Cytotoxic T cell (primary cell): ENCODE results near the genes RNF6 and SLC46A3.

DNA sequence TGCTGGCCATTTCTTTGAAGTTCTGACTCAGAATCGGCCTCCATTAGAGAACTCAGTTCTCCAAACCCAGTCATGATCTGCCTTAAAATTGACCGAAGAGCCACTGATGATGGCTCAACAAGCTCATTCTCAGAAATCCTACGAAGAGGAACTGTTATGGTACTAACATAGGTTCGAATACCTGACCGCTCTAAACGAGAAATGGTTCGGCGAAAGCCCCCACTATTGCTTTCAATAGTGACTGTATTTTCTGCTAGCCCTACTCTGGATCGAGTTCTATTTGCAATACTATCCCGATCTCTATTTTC, 7.8 kb downstream of the RNF6 start:
- PRO-cap, 2 experiments = no peak in any of the 2 experiments

DNA sequence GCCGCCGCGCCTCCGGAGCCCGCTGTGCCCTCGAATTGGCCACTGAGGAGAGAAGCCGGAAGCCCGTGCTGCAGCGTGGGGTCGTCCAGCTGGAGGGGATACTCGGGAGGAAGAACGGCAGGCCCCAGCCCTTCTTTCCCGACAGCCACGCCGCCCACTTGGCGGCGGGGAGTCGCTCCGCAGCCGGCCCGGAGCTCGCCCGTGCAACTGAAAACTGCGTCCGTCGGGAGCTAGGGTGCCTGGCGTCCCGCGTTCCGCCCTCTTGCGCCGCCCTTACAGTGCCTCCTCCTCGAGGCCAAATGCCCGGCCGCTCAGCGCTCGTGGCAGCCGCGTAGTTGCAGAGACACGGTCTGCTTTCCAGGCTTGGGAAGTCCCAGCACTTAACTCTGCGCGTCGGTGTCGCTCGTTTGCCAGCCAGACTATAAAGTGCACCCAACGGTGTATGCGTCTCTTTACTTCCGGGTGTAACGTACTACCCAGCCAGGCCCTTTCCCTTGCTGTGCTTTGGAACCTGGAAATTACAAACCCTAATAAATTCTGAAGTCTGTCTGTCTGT, at the start of gene RNF6:
TSS of gene RNF6 (minus strand) at position 209 of the 556 bp plus-strand sequence.
- PRO-cap, 2 experiments = peak in 2 of 2 experiments; most common plus-strand start position 455 of the sequence (in 2); most common minus-strand start position 160 of the sequence (in 2)

GRCh38 chr13:27042964-27043364, 128.6 kb downstream of the USP12 start:
- PRO-cap, 2 experiments = no peak in any of the 2 experiments

DNA sequence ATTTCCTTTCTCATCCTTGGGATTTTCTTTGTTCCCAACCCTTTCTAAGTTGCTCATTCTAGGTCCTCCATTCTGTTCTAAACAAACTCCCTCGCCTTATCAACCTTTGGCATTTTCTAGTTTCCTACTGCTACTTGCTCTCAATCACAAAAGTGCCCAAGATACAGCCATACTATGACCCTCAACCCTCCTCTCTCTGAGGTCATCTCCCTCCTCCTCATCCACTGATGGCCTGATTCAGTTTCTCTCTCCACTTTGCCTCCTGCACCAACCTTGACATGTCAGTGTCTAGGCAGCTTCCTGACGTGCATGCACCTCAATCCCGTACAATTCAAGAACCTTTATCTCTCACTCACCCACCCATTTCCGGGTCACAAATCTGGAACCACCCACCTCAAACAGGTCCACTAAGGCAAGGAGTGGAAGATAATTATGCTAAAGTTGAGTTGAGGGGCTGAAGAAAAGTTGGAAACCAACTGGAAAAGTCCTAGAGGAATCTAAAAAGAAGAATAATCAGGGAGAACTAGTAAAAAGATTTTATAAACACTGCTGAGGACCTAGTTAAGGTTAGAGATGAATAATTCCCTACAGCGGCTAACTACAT, 71.2 kb downstream of the USP12 start:
- PRO-cap, 2 experiments = peak in 1 of 2 experiments; most common minus-strand start position 332 of the sequence (in 1)

DNA sequence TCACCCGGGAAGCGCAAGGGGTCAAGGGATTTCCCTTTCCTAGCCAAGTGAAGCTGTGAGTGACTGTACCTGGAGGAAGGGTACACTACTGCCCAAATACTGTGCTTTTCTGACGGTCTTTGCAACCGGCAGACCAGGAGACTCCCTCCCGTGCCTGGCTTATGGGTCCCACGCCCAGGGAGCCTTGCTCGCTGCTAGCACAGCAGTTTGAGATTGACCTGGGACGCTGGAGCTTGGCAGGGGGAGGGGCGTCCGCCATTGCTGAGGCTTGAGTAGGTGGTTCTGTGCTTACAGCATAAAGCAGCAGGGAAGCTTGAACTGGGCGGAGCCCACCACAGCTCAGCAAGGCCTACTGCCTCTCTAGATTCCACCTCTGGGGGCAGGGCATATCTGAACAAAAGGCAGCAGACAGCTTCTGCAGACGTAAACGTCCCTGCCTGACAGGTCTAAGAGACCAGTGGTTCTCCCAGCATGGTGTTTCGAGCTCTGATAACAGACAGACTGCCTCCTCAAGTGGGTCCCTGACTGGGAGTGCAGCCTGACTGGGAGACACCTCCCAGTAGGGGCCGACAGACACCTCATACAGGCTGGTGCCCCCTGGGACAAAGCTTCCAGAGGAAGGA, 45.8 kb downstream of the USP12 start:
- PRO-cap, 2 experiments = no peak in any of the 2 experiments

DNA sequence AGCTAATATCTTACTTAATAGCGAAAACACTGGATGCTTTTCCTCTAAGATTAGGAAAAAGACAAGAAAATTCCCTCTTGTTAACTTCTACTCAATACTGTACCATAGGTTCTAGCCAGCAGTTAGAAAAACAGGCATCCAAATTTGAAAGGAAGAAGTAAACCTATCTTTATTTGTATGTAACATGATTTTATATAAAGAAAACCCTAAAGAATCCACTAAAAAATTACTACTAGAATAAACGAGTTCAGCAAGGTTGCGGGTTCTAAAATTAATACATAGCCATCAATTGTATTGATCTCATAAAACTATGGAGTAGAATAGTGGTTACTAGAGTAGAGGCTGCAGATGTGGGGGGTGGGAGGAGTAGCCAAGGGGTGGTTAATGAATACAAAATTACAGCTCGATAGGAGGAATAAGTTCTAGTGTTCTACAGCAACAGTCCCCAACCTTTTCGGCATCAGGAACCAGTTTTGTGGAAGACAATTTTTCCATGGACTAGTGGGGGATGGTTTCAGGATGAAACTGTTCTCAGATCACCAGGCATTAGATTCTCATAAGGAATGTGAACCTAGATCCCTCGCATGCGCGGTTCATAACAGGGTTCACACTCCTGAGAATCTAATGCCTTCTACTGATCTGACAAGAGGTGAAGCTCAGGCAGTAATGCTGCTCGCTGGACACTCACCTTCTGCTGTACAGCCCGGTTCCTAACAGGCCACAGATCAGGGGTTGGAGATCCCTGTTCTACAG, 22.2 kb downstream of the USP12 start:
- PRO-cap, 2 experiments = no peak in any of the 2 experiments

GRCh38 chr13:27182919-27183540, 11.4 kb upstream of the USP12 start:
- PRO-cap, 2 experiments = no peak in any of the 2 experiments

DNA sequence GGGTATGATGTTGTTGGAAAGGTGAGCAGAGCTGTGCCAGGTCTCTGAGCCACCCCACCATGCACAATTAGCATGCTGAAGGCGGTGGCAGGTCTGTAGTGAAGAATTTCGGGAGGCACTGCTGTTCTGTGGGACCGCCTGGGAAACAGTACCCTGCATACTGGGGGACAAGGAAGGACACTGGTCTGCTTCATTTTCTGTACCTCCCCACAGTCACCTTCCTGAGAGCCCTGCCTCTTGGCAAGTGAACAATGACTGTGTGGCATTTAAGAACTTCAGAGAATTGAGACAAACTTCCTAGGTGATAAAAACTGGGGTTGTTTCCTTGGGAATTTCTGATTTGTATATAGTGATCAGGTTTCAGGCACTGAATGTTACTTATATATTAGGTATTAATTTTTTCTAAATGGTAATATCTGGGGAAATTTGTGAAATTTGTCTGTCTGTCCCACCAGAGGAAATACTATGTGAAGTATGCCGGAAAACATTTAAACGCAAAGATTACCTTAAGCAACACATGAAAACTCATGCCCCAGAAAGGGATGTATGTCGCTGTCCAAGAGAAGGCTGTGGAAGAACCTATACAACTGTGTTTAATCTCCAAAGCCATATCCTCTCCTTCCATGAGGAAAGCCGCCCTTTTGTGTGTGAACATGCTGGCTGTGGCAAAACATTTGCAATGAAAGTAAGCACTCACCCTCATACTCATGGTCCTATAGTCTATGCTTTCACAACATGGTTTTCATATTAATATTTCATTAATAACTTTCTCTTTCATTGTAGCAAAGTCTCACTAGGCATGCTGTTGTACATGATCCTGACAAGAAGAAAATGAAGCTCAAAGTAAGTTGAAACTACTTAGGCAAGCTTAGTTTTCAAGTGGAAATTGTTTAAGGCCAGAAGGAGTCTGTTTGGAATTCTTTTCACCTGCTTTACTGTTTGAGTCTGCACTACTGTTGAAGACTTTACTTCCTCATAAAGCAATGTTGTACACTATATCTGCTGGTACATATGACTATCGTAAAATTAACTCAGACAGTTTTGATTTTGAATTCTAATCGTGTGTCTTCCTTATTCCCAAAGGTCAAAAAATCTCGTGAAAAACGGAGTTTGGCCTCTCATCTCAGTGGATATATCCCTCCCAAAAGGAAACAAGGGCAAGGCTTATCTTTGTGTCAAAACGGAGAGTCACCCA, 10.3 kb downstream of the GTF3A start:
- PRO-cap, 2 experiments = no peak in any of the 2 experiments

DNA sequence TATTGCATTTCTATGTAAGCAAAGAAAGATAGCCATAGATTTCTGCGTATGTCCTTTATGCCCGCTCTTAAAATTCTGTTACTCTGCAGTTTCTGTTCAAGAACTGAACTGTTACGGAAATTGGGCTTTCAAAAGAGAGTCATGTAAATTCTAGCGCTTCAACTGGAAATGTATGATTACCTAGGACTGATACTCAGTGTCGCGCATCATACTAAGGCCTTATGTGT, 5.9 kb upstream of the MTIF3 start:
- PRO-cap, 2 experiments = no peak in any of the 2 experiments

- PRO-cap, 2 experiments = no peak in any of the 2 experiments
Measured at GRCh38 chr13:27747527-27747726, 44.9 kb upstream of the GSX1 start.

DNA sequence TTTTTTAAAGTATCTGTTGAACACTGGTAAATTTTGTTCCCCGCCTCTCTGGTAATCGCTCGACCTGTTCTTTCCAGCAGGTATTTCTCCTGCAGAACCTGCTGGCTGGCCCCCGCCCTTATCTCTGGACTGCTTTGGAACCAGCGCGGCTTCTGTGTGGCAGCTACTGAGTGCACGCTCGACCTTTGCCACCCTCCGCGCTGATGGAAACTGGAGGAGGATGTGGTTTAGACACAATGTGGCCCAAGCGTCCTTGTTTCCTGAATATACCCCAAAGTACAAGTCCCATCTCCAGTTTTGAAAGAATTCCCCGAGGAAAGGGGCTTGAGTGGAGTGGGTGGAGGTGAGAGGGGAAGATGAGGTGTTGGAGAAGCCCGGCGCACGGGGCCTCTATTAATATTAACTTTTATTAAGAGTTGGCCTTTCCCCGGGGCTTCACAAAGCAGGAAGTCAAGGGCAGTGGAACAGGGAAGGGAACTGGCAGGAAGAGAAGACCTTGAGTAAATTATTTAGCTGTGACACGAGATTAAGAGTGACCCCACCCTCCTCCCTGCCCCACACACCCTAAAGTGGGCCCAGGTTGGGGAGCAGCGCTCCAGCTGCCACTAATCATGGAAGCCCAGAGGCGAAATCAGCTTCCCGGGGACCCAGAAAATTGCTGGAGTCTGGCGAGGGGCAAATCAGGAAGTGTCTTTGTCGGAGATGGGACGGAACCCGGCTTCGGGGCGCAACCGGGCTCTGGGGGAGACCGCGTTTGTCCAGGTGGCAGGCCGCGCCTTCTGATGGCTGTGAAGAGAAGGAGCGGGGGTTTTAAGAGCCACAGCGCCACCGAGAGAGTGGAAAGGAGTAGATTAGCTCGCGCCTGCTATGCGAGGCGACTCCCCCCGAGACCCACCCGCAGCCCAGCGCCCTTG, 15.9 kb downstream of the CDX2 start:
- PRO-cap, 2 experiments = no peak in any of the 2 experiments

GRCh38 chr13:27970962-27971238, 1.8 kb upstream of the CDX2 start:
- PRO-cap, 2 experiments = no peak in any of the 2 experiments

DNA sequence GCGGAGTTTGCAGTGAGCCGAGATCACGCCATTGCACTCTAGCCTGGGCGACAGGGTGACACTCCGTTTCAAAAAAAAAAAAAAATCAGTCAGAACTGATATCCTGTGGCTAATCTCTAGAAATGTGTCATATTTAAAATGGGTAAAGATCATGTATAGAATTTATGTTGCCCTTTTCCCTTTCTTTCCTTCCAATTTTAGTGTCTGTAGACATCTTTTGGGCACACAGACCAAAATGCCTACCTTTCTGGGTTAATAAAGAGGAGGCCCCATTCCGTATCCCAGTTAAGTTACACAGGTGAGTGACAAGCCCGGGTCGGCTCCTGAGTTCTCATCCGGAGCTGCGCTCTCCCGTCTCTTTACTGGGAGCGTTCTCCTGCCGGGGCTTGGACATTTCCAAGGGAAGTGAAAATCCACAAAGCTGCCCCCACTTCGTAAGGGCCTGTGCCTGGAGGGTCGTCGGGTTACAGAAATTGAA, 6.0 kb upstream of the CDX2 start:
- PRO-cap, 2 experiments = no peak in any of the 2 experiments

GRCh38 chr13:28136714-28137486, 1.4 kb upstream of the PAN3 start:
- PRO-cap, 2 experiments = no peak in any of the 2 experiments

DNA sequence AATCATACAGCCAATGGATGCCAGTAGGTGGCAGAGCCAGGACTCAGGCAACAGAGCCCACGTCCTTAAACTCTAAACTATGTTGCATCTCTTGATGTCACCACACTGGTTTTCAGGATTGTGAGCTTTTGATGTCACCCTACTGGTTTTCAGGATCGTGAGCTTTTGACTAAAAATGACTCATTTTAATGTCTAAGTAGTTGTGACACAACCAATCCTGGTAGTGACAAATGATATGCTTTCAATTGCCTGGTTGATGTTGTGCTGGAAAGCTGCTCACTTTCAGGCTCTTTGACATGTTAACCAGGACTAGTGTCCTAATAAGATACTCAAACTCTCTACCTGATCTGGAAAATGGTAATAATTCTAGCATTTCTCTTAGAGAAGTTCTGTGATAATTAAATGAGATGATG, 78.7 kb downstream of the FLT1 start:
- PRO-cap, 2 experiments = no peak in any of the 2 experiments

DNA sequence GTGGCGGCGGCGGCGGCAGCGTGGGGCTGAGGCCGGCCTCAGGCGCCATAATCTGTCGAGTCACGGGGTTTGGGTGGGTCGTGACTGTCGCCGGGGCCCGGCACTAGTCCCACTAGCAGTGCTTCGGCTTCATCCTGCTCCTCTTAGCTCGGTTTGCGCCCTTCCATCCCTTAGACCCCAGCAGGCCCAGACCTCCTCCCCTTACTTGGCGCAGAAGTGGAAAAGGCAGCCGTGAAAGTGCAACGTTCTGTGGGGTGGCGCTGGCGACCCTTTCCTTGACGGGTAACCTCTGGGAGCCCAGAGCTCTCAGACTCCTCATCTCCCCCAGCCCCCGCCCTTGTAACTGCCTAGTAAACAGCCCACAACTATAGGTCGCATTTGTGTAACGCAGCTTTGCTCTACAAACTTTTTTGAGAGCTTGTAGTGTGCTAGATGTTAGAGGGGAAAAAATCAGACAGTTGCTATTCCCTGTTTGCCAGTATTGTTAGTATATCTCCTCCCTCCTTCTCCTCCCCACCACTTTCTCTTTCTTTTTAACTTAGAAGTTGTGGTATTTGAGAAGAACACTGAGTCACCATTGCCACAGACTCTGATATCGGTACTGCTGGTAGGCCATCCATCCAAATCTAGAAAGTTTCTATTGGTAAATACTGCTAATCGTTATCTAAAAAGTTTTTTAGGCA, 488 bp downstream of the POMP start:
- PRO-cap, 2 experiments = peak in 2 of 2 experiments; most common plus-strand start position 583 of the sequence (in 2); most common minus-strand start position 339 of the sequence (in 2)

- PRO-cap, 2 experiments = no peak in any of the 2 experiments
Measured at GRCh38 chr13:28677843-28678265, 18.9 kb downstream of the POMP start.

- PRO-cap, 2 experiments = no peak in any of the 2 experiments
Measured at GRCh38 chr13:28716118-28716962, 2.4 kb downstream of the SLC46A3 start.

GRCh38 chr13:28718056-28719345, at the start of gene SLC46A3:
Gene SLC46A3, minus strand, starts transcription at chr13:28718970.
- PRO-cap, 2 experiments = peak in 2 of 2 experiments; most common plus-strand start chr13:28718507 (in 2); most common minus-strand start chr13:28718702 (in 2)

GRCh38 chr13:28820590-28821003, 458 bp downstream of the MTUS2 start:
- PRO-cap, 2 experiments = no peak in any of the 2 experiments